ENCODE measurements around a stretch of chr16.

- PRO-cap, 2 experiments: no peak in any of the 2 experiments
These were observed 1.0 kb downstream of the CYBA start for GRCh38 chr16:88649943-88650139.

GRCh38 chr16:88650557-88650770 is 389 bp downstream of the CYBA start:
- PRO-cap, 2 experiments: no peak in any of the 2 experiments

DNA sequence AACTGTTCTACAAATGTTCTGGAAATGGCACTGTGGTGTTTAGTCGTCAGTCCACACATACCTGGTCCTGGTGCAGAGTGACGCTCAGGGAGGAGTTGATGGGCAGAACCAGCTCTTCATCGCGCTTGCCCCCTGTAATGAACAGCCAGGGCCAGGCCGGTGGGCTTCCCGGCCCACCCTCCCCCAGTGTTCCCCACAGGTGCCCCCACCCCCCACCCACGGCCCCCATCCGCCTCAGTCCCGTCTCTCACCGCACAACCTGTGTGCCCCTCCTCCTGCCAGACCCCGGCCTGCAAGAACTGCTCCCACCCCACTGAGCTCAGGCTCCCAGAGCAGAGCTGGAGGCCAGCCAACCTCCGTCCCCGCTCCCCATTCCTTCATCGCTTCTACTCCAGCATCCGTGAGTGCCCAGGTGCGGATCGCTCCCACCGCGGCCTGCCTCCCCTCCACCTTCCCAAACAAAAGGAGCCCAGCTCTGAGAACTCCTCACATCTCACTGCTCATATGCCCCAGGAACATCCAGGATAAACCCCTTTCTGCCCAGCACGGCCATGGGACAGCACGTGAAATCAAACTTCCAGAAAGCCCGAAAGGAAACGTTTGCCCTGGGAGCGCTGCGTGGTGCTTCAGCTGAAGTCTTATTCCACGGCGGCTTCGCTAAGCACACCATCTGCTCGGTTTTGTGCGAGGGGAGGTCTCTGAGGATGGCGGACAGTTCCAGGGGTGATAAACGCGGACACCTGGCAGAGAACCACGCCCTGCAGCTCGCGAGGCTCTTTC is 4.1 kb downstream of the MVD start:
- PRO-cap, 2 experiments: no peak in any of the 2 experiments

- PRO-cap, 2 experiments: peak in 1 of 2 experiments; most common plus-strand start chr16:88681977 (in 1)
These were observed 4.4 kb downstream of the SNAI3 start for GRCh38 chr16:88681687-88682625.

DNA sequence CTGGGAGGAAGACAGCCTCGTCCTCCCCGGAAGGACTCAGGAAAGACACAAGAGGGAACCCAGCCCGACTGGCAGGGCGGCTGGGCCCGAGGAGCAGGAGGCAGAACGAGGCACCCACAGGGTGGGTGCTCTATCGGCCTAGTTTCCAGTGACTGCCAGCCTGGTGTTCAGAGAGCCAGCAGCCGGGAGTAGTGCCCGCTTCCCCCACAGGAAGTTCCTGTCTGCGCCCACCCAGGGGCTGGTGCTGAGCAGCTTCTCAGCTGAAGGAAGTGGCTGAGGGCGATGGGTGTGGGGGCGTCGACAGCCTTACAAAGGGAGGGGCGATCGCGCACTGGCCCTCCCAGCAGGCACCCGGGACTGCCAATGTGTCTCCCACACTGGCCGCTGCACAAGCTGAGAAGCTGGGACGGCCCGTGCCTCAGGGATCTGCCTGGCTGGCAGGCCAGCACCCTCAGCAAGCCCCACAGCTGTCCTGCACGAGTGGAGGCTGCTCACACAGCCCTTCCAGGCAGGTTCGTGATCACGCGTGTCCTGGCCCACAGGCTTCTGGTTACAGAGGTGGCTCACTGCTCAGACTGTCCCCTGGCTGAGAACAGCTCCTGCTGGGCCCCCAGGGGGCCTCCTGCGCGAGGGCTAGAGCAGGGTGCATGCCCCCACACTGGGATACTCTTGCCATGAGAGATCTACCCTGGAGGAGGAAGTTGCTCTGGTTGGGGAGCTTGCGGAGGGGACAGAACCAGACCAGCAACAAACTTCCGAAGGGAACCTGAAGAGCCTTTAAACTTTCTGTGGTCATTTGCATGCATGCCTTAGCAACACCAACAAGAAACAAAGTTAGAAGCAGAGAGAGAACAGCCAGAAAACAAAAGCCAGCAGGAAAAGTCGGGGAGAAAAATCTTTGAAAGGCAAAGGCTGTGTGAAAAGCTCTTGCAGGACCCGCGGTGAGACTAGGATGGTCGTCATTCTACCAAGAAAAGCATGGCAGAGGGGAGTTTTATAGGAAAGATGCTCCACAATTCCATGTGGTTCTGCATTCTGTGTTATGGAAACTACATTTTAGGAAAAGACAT is 2.4 kb downstream of the RNF166 start:
- PRO-cap, 2 experiments: peak in 2 of 2 experiments; most common plus-strand start position 391 of the sequence (in 1); most common minus-strand start position 154 of the sequence (in 1)

DNA sequence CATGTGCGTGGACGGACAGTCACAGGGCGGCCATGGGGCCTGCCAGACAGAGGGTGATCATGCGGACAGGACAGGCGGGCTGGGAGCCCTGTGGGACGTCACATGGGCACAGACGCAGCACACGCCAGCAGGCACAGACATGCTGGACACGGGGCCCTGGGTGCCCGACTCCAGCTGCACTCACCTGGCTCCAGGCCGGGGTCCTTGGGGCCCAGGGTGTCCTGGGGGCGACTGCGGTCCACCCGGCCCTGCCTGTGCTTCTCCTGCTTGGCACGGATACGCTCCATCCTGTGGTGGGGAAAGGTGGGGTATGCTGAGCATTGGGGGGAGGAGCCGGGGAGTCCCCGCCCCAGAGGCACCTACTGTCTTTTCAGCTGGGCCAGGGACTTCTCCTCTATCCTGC is 18.9 kb downstream of the CTU2 start:
- PRO-cap, 2 experiments: no peak in any of the 2 experiments

GRCh38 chr16:88759163-88759718 is 25.8 kb downstream of the PIEZO1 start:
- PRO-cap, 2 experiments: peak in 1 of 2 experiments; most common plus-strand start chr16:88759565 (in 1)

- PRO-cap, 2 experiments: no peak in any of the 2 experiments
These were observed 2.5 kb downstream of the PIEZO1 start for GRCh38 chr16:88782176-88783264.

GRCh38 chr16:88793299-88794062 is 8.5 kb upstream of the PIEZO1 start:
- PRO-cap, 2 experiments: peak in 1 of 2 experiments; most common plus-strand start chr16:88793853 (in 1); most common minus-strand start chr16:88793722 (in 1)

DNA sequence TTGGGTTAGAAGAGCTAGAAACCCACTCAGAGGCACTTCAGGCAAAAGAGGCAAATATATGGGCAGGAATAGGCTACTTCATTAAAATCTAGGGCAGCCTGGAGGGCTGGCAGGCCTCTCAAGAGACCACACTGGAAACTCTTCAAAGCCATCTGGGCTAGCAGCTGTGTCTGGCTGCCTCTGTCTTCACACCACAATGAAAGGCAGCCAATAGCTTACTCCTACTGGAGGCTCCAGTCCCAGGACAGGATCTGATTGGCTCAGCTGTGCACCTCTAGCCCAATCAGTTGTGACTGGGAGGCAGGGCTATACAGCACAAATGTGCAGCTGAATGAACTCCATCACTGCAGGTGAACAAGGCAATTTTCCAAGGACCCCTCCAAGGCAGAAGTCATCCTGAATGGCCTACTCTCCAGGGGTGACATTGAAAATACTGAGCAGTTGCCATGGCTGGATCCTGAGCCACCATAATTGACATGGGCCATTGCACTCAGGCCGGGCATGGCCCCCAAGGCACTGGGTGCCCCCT is 4.5 kb upstream of the CDT1 start:
- PRO-cap, 2 experiments: no peak in any of the 2 experiments

DNA sequence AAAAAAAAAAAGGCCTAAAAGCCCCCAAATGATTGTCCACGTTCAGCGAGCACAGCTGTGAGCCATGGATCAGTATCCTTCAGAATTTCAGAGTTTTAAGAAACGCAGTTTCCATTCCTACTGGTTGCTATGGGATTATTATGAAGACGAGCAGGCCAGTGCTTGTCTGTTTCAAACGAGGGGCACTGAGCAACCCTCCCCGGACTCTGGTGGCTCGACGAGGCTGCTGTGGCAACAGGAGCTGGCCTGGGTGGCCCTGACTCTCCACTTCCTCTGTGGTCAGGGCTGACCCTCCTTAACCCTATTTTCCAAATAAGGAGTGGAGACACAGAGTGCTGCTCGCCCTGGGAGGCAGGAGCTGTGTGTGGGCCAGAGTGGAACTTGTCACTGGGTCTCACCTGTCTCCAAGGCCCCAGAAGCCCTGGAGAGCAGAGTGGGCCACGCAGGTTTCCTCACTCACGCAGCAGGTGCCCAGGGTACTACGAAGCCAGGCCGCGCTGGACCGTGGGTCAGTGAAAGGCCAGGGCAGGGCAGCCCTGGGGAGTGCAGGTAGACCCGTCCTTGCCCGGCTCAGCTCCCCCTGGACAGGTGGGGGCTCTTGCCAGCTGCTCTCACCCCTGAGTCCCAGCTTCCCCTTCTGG is 3.4 kb downstream of the GALNS start:
- PRO-cap, 2 experiments: no peak in any of the 2 experiments

DNA sequence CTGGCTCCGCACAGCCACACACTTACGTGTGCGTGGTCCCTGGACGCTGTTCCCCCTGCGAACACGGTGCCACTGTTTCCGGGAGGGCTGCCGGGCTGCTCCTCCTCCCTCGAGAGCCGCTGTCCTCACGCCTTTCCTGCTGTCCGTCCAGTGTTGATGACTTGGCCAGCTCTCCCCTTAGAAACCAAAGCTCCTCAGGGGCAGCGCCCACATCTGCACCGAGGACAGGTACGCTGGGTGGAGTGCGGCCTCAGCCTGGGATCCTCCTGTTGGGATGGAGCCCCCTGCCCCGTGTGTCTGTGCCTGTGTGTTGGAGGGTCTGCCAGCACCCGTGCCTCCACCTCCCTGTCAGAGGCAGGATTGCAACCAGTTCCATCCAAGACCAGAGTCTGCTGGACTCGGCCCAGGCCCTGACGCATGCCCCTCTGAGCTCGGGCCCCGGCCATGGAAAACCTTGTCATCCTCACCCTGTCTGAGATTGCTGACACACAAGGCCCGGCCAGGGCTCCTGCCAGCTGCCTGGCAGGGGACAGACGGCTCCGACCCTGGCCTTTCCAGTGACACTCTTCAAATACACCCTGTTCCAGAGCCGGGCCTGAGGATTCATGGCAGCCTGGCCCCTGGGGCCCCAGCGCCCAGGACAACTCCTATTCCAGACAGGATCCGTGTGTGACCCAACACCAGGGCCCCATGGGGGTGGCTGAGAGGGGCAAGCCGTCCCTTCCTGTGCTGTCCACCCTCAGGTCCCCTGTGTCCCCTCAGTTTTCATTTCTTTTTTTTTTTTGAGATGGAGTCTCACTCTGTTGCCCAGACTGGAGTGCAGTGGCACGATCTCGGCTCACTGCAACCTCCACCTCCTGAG is 3.1 kb upstream of the PABPN1L start:
- PRO-cap, 2 experiments: no peak in any of the 2 experiments

DNA sequence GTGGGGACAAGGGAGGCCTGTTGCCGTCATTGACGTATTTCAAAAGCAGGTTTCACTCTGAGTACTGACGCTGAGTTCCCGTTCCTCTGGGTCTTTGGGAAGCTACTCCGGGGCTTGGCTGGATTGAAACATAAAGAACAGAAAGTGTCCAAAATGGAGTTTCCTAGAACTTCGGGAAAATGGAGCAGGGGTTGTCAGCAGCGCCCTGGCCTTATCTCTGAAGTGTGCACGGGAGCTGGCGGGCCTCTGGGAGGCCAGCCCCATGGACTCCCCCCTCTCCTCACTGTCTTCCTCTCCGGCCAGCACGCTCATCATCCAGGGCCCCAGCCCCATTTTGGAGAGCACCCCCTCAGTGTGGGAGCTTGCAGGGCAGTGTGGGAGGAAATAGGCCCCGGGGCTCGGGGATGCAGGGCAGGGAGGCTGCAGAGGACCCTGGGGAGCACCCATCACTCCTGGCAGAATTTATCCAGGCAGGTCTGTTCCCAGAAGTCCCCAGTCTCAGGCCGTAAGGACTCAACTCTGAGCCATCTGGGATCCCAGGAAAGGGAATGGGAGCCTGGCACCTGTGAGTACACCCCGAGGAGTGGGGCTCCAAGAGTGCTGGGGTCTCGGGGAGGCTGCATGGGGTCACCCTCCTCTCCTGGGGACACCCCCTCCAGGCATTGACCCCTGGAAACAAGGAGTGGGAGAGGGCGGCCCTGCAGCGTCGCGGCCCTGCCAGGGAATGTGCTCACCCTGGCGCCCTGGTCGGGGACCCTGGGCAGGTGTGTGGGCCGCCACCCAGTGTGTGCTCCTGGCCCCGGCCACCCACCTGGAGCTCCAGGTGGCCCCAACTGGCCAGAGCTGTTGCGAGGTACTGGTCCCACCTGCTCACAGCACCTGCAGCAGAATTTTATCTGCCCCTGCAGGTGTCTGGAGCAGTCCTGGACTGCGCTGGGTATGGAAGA is 5.0 kb upstream of the PABPN1L start:
- PRO-cap, 2 experiments: no peak in any of the 2 experiments

GRCh38 chr16:88976108-88976806 is 750 bp downstream of the CBFA2T3 start:
- PRO-cap, 2 experiments: no peak in any of the 2 experiments

- PRO-cap, 2 experiments: no peak in any of the 2 experiments
These were observed 7.1 kb upstream of the CBFA2T3 start for GRCh38 chr16:88983600-88984944.

GRCh38 chr16:89065096-89065507 is 28.6 kb upstream of the ACSF3 start:
- PRO-cap, 2 experiments: no peak in any of the 2 experiments

- PRO-cap, 2 experiments: no peak in any of the 2 experiments
These were observed 63.7 kb downstream of the ZNF778 start for GRCh38 chr16:89281011-89281714.

DNA sequence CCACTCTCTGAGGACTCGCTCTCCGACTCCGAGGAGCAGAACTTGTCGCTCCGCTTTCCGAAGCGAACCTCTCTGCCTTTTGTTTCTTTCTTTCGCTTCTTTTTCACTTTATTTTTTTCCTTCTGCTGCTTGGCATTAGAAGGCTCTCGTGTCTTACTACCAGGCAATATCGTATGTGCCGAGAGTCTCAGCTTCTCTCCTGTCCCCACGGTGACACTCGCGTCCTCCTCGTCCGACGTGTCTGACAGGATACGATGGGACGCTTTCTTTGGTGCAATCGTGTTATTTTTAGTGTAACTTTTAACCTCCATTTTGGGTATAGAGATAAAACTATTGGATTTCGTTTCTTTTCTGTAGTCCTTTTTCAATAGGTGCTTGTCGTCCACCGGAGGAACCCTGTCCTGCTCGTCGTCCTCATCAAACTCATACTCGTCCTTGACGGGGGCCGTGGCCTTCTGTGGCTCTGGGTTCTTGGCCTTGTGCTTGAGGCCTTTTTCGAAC is 67.6 kb downstream of the ZNF778 start:
- PRO-cap, 2 experiments: no peak in any of the 2 experiments

DNA sequence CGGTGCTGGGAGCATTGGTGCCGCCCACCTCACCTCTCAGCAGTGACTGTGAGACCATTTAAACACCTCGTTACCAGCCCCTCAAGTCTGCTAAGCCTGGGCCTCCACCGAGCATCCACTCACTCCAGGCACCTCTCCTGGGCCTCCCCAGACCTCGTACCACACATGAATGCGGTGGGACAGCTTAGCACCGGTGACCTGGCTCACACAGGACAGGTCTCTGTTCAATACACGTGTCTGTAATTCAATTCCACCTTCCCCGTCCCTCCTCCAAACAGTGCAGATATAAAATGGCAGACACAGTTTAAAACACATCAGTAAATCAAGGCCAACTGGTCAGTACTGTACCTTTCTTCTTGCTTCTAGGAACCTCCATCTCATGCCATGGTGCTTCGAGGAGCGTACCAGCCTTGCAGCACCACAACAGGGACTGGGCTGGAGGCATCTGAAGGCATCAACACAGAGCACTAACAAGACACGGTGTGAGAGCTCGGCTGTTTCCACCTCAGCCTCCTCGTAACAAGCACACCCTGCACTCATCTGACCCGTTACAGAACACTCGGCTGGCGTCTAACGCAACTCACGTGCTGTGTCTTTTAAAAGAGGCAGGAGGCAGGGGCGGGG is 73.9 kb downstream of the ZNF778 start:
- PRO-cap, 2 experiments: no peak in any of the 2 experiments

GRCh38 chr16:89295823-89296950 is 78.7 kb downstream of the ZNF778 start:
- PRO-cap, 2 experiments: no peak in any of the 2 experiments

Measured in Colon Carcinoma Metastatic in the Lung (tissue), 2 donors.